Colon Carcinoma Metastatic in the Lung (tissue), 2 donors: ENCODE results near the genes CUL7 and TTBK1.

DNA sequence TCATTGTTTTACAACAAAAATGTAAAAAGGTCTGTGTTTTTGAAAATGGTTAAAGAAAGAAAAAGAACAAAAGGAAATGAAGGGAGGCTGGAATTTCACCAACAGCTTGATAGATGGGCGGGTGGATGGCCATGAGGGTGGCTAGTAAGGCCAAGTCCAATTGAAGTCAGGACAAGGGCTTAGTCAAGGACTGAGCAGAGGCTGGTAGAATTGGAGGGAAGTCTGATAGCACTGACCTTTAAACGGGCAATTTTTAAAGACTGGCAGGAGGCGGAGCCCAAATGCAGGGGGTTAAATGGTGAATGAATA lies 43.1 kb upstream of the TAF8 start:
- PRO-cap, 2 experiments = no peak in any of the 2 experiments

DNA sequence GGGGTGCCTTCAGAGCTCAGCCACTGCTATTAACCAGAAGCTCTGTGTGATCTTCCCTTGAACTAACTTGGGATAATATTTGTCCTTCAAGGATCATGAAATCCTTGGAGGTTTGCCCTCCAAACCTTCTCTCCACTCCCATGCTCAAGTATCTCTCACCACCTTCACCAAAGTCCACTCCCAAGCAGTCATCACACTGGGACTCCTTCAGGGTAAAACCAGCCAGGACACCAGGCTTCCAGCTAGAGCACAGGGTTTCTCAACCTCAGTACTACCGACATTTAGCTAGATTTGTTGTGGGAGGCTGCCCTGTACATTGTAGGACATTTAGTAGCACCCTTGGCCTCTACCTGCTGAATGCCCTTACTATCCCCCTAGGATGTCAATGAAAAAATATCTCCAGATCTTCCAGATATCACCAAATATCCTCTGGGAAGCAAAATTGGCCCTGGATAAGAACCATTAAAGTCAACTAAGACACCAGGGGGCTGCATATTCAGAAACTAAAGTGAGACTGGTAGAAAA lies 42.6 kb downstream of the TAF8 start:
- PRO-cap, 2 experiments = no peak in any of the 2 experiments

DNA sequence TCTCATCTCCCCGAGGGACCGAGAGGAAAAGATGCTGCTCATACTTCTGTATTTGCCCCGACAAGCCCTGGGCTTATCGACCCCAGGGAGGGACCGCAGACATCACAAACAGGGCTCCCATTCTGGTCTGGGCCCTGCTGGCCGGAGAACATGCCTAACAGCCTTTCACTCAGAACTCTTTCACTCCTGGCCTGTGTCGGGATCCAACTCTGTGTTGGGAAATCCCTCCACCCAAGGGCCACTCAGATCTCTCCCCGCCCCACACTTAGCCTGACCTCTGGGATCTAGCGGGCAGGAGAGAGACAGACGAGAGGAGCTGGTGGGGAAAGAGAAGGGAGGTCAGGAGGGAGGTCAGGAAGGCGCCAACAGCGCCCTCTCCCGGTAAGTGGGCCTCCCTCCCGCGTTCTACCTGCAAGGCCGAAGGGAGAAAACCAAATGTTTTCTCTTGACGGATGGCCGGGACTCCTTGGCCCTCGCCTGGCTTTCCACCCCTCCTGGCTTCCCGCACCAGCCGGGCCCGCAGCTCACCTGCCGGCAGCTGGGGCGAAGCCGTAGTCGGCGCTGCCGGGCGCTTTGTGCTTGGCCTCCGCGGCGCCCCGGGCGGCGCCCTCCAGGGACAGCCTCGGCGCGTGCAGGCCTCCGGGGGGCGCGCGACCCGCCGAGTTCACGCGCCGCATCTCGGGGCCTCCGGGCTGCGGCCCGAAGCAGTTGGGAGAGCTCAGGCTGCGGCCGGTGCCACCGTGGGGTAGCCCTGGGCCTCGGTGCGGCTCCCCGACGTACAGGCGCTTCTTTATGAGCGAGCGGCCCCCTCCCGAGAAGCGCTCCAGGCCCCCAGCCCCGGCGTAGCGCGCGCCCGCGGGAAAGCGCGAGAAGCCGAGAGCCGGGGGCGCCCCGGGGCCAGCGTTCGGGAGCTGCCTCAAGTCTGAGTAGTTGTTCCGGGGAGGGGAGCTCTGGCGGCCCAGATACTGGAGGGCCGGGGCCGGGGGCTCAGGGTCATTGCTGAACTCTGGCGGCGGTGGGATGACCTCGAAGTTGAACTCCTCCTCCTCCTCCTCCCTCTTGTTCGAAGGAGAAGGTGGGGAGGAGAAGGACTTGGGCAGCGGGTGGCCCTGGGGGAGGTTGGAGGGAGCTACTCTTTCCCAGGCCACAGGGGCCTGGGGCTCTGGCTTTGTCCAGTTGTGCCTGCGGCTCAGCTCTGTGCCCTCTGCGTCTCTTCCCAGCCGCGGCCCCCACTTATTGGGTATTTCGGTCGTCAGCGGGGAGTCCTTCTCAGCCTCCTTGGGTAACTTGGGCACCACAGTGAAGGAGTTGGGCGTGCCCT lies 38.0 kb downstream of the C6orf132 start:
- PRO-cap, 2 experiments = peak in 2 of 2 experiments; most common minus-strand start position 176 of the sequence (in 1)

GRCh38 chr6:42197892-42198602 lies 3.3 kb upstream of the GUCA1B start:
- PRO-cap, 2 experiments = no peak in any of the 2 experiments

DNA sequence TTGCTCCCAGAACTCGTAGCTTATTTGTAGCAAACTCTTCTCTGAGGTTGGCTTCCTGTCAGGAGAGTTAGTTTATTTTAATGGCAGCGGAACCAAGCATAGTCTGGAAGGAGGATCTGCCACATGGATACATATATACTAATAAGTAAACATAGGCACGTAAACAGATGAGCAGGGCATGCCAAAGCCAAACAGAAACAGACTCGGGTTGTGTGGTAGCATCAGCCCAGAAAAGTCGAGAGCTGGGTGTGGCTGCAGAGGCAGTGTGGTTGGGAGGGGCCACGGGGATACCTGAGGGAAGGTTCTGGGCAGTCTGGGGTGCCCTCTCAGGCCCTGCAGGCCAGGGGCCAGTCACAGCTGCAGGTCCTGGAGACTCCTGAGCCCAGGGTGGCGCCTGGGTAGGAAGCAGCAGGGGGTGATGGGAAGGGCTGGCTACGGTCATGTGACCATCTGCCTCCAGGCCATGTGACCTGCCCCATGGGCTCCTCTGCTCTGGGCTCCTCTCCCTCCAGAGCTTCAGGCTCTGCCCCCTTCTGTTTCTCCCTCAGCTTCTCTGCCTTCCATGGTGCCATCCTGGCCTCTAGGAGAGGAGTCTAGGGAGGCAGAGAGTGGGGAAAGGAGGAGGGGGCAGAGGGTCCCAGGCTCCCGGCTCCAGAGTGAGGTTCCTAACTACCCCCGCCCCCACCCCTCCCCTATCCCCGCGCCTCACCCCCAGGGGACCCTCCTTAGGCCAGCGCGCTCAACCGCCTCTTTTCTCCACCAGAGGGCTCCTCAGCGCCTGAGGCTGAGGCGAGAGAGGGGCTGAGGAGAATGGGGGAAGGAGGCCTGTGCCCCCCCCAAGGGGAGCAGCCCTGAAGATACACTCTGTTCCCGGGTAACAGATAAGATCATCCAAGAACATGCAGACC lies 42.9 kb upstream of the MRPS10 start:
- PRO-cap, 2 experiments = peak in 1 of 2 experiments; most common minus-strand start position 378 of the sequence (in 1)

DNA sequence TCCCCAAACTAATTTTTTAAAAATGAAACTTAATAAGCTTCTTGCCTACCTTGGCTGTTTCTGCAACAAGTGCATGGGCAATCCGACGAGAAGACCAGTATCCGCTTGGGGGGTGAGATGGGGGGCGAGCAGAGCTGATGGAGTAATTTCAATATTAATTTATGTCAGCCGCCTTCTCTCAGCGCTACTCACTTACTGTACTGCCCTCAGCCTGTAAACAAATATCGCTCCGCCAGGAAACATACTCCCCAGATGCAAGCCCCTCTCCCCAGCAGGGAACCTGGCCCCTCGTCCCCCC lies 649 bp downstream of the TRERF1 start:
- PRO-cap, 2 experiments = no peak in any of the 2 experiments

- PRO-cap, 2 experiments = no peak in any of the 2 experiments
These were observed 14.2 kb upstream of the BICRAL start for GRCh38 chr6:42767450-42768220.

DNA sequence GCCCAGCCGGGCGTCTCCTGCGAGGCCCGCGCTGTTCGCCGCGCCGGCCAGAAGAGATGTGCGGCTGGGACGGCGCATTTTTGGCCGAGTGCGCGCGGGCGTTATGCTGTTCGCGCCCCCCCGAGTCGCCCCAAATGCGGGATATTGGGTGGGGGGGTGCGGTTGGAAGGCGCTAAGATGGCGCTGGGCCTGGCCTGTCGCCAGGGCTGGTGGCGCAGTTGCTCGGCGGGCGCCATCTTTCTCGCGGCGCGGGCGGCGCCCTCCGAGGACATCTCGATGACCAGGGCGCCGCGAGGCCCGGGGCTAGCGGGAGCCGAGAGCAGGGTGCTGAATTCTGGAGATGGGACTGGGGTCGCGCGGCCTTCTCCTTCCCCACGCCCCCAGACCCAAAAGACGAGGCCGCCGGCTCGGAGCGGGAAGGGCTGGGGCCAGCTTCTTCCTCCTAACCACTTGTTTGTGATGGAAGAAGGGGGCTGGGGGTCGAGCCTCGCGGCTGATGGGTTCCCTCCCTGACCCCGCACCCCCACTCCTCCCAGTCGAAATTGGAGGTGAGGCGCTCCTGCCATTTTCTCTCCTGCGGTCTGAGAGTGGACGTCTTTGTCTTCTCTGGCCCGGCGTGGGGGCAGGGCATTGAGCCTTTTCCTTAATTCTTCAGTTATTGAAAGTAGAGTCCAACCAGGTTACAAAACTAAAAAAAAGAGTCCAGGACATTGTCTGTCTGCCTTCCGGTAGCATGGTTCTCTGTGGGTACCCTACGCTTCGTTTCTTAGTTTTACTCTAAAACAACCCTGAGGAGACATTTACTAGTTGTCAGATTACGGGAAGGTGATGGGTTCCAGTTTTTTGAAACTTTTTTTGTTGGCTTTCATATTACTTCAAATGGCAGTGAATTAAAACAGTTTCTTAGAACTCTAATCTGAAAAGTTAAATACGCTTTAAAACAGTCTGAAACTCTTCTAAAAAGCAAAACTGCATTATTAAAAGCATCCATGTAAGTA lies 1.7 kb downstream of the BICRAL start:
- PRO-cap, 2 experiments = peak in 2 of 2 experiments; most common plus-strand start position 217 of the sequence (in 1); most common minus-strand start position 136 of the sequence (in 2)

- PRO-cap, 2 experiments = peak in 2 of 2 experiments; most common plus-strand start chr6:42930137 (in 1); most common minus-strand start chr6:42930187 (in 2)
These were observed 809 bp downstream of the CNPY3 start for GRCh38 chr6:42929877-42930700.

DNA sequence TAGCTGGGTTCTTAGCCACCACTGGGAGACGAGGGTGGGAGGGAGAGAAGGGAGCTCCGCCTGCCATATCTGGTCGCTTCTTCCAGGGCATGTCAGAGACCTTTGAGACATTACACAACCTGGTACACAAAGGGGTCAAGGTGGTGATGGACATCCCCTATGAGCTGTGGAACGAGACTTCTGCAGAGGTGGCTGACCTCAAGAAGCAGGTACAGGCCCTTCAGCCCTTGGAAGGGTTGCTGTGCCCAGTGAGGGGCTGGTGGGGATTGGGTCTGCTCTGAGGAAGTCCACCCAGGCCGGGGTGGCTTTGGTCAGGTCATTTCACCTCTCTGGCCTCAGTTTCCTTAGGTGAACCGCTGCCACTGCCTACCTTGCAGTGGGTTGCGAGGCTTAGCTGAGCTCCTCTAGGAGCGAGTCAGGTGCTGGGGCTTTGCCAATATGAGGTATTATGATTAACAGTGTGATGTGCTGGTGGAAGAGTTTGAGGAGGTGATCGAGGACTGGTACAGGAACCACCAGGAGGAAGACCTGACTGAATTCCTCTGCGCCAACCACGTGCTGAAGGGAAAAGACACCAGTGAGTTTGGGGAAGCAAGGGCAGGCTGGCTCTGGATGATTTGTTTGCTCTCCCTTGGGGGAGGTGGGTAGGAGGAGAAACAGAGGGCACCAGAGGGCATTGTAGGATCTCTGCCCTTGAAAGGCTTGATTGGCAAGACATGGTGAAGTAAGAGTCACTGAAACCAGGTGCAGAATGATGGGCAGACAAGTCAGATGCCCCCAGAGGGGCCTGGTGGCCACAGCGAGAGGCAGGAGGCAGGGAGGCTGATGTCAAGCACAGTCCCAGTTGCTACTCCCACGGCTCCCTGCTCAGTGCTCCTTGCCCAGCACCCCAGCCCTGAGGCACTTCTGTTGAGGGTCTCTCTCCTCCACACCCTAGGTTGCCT lies 8.6 kb downstream of the CNPY3 start:
- PRO-cap, 2 experiments = no peak in any of the 2 experiments

DNA sequence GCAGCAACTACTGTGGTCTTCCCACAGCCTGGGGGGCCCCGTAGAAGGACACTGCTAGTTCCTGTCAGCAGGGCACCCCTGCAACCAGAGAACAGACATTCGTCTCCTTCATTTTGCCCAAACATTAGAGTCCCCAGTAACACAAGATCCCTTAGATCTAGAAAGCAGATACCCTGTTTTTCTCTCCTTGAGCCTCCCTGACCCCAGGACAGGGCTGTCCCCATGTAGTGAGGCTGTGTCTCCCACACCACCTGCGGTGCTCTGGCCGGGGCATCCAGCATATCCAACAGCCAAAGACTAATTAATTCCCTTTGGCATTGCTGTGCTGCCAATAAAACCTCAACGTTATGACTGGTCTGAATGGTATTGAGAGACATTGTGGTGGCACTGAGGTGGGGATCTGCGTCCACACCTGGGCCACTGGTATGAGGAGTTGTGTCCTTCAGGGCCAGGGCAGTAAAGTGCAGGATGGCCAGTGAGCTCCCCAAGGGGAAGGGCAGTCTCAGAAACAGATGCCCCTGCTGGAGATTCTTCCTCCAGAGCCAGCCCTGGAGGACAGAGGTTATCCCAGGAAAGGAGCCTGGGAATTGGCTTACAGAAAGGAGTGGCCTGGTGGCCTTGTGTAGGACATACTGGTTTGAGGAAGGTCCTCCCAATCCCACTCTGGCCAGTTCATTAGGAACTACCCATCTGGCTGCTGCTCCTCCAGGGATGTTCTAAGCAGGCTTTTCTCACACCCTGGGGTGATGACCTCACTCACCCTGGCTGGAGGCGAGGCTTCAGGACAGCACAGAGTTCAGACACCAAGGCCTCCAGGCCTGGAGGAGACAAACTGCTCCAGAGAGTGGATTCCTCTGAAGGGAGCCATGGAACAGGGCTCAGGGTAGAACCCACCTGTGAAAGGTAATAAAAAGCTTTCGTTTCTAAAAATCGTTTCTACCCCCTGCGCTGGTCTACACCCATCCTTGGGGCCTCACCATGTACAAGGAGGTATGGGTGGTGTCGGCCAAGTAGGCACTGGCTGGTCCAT lies 8.7 kb downstream of the GNMT start:
- PRO-cap, 2 experiments = no peak in any of the 2 experiments

DNA sequence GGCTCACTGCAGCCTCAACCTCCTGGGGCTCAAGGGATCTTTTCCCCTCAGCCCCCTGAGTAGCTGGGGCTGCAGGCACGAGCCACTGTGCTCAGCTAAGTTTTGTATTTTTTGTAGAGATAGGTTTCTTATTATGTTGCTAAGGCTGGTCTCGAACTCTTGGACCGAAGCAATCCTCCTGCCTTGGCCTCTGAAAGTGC lies 10.7 kb downstream of the PPP2R5D start:
- PRO-cap, 2 experiments = no peak in any of the 2 experiments

GRCh38 chr6:43053206-43054154 lies at the start of gene CUL7:
TSS of gene CUL7 (minus strand) at chr6:43053851.
- PRO-cap, 2 experiments = peak in 2 of 2 experiments; most common plus-strand start chr6:43054011 (in 2); most common minus-strand start chr6:43053799 (in 2)

GRCh38 chr6:43129437-43130089 lies 41.5 kb upstream of the SRF start:
- PRO-cap, 2 experiments = no peak in any of the 2 experiments

DNA sequence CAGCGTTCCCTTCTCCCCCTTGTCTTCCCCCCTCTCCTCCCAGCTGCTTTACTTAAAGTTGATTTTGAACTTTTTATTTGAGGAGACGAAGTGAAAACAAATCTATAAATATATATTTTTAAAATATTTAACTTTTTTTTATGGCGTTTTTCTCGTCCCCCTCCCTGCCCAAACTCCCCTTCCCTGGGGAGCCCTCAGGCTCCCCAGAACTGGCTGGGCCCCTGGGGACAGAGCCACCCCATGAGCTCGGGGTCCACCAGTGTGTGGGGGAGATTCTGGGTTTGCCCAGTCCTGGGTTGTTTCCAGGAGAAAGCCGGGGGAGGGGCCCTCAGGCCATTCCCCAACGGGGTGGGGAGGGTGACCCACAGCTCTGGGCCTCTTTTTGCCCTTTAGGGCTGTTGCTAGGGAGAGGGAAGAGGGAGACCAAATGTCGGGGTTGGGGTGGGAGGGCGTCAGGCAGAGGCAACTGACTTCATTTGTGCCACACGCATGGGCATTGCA lies 2.1 kb upstream of the CUL9 start:
- PRO-cap, 2 experiments = no peak in any of the 2 experiments

- PRO-cap, 2 experiments = no peak in any of the 2 experiments
These were observed at the start of gene TTBK1 for GRCh38 chr6:43243053-43243791. TSS of gene TTBK1 (plus strand) at chr6:43243481.

GRCh38 chr6:43284813-43285985 lies 12.9 kb upstream of the SLC22A7 start:
- PRO-cap, 2 experiments = no peak in any of the 2 experiments

DNA sequence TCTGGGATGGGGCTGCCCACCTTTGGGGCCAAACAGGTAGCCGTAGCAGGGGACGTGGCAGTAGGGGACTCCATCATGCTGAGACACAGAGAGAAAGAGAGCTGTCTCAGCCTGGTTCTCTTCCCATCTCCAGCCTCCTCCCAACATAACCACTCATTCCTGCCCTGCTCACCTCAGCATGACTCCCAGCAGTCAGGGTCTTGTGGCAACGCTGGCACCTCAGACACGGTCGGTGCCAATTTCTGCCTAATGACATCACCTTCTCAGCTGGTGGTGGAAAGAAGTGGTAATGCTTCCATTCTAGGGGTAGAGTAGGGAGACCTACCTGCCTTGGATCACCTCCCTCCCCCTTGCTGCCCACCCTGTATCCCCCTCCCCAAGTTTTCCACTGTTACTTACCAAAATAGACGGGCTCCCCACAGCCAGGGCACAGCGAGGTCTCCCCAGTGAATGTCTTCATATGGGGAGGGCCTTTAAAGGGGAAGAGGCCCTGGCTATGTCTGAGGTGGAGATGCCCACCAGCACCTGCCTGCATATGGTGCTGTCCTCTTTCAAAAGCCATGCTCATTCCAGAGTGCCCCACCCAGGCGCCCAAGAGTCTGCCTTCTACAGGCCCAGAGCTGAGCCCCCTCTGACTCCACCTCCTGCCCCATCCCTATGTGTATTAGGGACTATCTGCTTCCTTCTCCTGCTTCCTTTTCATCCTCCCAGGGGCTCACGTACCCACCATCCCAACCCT lies 2.4 kb downstream of the CRIP3 start:
- PRO-cap, 2 experiments = no peak in any of the 2 experiments

- PRO-cap, 2 experiments = no peak in any of the 2 experiments
These were observed 7.1 kb downstream of the ABCC10 start for GRCh38 chr6:43434259-43435063.

- PRO-cap, 2 experiments = no peak in any of the 2 experiments
These were observed 15.5 kb downstream of the GTPBP2 start for GRCh38 chr6:43613273-43614269.